Epithelial cell of prostate (primary cell): ENCODE results near the gene RAB28.

DNA sequence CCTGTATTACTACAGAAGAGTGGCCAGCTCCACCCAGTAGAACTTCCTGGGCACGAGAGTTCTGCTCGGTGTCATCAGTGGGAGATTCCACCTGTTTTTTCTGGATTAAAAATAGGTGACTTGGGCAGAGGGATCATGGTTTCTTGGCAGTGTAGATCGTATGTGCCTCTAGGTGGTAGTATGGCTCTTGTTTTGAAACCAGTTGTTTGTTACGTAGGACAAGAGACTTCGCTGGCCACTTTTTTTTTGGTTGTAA lies 43.6 kb upstream of the WDR1 start:
- RRBS: no CpG with 5 or more reads among the region's 5 CpGs

GRCh38 chr4:10174216-10174724 lies 57.7 kb upstream of the WDR1 start:
- RRBS: no CpG with 5 or more reads among the region's 1 CpG

DNA sequence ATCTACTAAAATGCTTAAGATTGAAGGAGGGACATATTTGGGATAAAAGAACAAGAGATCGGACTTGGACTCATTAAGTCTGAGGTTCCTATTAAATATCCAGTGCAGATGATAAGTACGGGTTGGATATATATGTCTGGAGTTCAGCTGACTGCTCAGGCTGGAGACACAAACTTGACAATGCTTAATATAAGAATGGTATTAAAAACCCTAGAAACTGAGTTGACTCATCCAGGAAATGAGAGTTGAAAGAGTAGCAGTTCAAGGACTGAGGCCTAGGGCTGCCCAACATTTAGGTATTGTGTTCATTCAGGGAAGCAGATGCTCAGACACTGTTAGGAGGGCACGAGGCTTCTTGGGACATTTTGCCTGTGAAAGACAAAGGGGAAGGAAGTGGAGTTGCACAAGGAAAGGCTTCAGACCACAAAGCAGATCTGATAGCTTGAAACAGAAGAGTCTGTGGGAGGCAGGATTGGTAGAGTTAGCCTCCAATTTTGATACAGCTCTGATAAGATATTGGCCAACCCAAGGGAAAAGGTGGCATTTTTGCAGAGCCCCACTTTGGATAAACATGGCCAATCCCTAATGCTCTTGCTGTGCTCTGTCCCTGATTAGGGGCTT lies 52.0 kb upstream of the HS3ST1 start:
- RRBS: no CpG with 5 or more reads among the region's 3 CpGs

DNA sequence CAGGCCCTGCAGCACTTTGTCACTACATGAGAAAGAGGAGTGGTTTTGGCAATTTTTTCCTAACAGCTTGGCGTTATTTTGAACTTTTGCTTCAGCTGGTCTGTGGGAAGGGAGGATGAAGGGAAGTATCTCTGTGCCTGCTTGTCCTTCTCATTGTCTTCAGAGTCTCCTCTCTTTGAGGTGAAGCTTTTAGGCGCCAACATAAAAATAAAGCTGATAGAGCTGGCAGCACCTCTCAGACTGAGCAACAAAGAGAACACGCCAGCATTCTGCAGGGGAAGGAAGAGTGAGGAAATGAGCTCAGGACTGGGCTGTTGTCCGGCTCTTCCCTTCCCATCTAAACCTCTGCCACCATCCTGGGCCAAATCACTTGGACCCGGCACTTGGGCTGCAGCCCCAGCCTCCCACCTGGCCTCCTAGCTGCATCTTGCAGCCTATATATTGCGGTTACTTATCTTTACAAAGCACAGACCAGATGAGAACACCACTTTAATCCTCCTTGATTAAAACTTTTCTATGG lies 476.3 kb upstream of the HS3ST1 start:
- RRBS: no CpG with 5 or more reads among the region's 6 CpGs

DNA sequence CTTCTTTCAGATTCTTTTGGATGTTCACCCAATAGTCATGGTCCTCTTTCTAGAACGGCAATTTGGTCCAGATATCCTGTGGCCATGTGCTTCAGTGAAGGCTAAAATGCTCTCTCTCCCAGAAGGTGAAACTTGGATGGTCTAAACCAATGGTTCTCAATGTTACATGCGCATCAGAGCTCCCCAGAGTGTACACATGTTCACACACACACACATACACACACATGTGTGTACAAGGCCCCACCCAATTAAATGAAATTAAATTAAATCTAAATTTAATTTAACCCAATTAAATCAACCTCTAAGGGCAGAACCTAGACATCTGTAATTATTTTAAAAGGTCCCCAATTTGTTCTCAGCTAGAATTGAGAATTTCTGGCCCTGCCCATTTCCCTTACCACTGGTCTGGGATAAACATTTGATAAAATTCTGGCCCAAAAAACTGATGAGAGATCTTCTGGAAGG lies 127.3 kb downstream of the RAB28 start:
- RRBS: no CpG with 5 or more reads among the region's 2 CpGs

DNA sequence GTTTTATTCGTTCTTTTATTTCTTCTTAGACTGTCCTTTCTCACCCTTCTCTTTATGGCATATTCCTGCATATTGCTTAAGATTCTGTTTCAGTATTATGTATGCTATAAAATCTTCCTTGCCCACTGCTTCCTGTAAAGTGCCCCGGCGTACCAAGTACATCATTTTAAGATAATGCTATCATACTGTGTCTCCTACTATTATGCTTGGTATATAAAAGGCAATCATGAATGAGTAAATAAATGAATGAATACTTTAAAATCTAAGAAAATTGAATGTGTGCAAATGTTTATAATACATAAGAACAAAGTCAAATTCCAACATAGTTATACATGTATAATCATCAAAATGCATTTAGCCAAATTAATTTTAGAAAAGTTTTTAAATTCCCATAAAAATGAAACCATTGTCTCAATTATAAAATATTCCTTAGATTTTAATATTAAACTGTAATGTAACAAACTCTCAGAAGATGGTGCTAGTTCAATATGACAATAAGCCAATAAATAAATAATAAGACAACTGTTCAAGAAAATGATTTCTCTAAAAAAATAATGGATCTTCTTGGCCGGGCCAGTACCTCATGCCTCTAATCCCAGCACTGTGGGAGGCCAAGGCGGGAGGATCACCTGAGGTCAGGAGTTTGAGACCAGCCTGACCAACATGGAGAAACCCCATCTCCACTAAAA lies 80.5 kb downstream of the RAB28 start:
- RRBS: no CpG with 5 or more reads among the region's 5 CpGs

GRCh38 chr4:13459569-13460084 lies 24.5 kb downstream of the RAB28 start:
- RRBS: no CpG with 5 or more reads among the region's 3 CpGs

DNA sequence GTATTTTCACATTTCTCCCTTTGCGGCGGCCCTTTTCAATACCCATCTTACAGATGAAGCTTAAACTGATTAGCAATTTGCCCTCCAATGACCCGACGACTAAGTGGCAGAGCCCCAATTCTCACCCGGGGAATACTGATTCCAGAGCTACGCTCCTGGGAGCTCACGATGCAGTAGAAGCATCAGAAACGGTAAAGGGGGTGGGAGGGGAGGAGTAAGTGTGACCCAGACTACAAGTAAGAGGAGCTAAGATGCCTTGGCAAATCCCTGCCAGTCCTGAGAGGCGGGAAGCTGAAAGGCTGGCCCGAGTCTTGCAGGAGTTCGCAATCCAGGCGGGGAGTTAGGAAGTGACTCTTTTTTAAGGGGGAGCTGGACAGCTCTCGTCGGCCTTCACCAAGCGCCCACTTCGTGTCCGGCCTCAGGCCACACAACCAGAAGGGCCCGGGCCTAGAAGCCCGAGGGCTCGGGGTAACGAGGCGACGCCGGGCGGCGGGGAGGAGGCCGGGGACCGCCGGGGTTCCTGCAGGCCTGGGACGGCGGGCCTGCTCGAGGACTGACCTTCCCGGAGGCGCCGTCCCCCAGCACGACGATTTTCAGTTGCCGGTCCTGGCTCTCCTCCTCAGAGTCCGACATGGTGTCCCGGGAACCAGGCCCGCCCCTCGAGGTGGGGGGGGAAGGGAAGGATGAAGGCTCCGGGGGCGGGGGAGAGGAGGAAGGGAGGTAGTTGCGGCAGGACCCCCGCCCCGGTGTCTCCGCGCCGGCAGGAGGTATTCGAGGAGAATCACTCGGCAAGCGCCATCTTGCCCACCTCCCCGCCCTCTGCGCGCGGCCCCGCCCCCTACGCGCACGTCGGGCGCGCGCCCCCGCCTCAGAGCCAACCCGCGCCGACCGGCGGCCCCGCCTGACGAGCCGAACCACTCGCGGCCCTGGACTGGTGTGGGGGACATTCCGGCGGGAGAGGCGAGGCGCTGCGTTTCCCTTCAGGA lies at the start of gene RAB28:
Gene RAB28, minus strand, starts transcription at position 823 of the 986 bp plus-strand sequence.
- RRBS: 1% methylated on average over 29 of the region's 81 CpGs

DNA sequence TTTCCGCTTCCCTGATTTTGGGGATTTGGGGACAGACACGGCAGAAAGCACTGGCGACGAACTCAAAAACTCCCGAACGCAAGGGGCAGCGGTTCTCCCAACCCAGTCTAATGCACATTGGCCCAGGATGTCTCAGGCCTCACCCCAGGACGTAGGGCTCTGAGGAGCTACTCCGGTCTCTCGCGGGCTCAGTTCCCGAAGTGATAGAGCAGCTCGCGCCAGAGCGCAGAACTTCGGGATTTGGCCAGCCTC lies 792 bp downstream of the NKX3-2 start:
- RRBS: no CpG with 5 or more reads among the region's 16 CpGs

DNA sequence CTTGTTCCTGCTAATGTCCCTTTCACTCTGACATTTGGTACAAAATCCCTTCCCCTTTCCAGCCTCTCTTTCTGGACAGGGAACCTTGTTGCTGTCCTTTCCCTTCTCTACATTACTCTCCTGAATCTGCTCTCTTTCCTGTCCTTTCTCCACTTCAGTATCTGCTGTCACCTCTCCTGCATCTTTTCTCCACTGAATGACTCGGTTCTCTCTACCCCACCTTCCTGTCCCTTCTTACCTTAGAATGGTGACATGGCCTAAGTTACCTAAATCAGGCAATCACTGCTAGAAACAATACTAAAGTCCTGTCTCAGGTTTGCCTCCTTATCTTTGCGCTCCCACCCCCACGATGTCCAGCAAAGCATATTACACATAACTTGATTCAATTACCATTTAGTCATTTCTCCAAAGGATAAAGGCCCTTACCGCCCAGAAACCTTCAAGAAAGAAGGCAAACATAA lies 946 bp downstream of the BOD1L1 start:
- RRBS: no CpG with 5 or more reads among the region's 4 CpGs

- RRBS: no CpG with 5 or more reads among the region's 2 CpGs
Measured at GRCh38 chr4:13907332-13907869, 279.9 kb upstream of the BOD1L1 start.

DNA sequence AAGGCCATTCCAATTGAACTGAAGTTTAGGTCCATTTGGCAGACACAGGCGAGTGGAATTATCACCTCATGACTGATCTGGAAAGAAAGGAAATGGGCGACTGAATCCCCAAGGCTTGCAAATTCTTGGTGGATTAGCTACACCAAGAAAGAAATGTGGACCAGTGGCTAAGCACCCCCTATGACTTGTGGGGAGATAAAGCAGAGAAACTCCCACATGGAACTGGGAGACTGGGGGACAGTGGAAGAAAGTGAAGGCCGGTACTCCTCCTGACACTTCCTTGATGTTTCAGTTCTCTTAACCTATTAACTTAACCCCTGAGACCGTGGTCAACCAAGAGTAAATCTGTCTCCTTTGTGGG lies 402.9 kb upstream of the BOD1L1 start:
- RRBS: no CpG with 5 or more reads among the region's 4 CpGs

DNA sequence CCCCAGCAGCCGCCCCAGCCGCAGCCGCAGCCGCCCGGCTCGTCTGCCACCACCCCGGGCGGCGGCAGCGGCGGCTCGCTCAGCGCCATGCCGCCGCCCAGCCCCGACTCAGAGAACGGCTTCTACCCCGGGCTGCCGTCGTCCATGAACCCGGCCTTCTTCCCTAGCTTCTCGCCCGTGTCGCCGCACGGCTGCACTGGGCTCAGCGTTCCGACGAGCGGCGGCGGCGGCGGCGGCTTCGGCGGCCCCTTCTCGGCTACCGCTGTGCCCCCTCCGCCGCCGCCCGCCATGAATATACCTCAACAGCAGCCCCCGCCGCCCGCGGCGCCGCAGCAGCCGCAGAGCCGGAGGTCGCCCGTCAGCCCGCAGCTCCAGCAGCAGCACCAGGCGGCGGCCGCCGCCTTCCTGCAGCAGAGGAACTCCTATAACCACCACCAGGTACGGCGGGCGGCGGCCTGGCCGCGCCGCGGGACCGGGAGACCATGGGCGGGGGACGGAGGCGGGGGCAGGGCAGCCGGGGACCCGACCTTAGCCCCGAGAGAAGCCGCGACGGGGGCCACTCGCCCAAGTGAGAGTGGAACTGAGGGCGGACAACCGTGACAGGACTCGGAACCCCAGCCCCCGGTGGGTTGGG lies 1.7 kb downstream of the CPEB2 start:
- RRBS: under 1% methylated on average over 23 of the region's 81 CpGs

- RRBS: no CpG with 5 or more reads among the region's 8 CpGs
Measured at GRCh38 chr4:15007008-15007840, 4.9 kb downstream of the CPEB2 start.

DNA sequence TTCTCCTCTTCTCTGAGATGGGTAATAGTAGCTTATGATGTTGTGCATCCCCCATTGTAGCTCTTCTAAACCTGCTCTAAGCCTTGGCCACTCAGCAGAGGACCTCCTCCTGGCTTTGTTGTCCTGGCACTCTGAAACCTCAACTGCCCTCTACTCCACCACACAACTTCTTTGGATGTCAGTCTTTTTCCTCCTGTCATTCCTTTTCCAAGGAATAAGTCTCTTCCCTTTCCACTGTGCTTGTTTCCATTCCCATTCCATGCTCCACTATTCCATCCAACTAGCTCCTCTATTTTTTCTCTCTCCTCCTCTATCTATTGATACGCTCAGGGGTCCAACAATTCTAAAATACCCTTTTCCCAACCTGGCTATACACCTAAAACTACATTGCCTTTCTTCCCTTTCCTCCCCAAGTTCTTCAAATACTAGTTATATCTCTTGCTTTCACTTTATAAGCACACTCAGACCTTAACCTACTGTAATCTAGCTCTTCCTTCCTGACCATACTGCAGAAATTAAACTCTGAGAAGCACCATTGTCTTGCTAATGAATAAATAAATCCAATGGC lies 63.2 kb downstream of the FBXL5 start:
- RRBS: no CpG with 5 or more reads among the region's 1 CpG

GRCh38 chr4:15665804-15666281 lies 10.7 kb upstream of the FBXL5 start:
- RRBS: no CpG with 5 or more reads among the region's 2 CpGs

DNA sequence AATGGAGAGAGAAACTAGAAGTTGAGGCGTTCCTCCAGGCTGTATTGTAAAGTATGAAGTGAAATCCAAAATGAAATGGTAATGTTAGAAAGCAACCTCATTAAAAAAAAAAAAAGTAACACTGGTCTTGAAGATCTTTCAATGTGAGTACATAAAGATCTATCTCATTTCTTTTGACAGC lies 1.5 kb downstream of the CD38 start:
- RRBS: no CpG with 5 or more reads among the region's 1 CpG

DNA sequence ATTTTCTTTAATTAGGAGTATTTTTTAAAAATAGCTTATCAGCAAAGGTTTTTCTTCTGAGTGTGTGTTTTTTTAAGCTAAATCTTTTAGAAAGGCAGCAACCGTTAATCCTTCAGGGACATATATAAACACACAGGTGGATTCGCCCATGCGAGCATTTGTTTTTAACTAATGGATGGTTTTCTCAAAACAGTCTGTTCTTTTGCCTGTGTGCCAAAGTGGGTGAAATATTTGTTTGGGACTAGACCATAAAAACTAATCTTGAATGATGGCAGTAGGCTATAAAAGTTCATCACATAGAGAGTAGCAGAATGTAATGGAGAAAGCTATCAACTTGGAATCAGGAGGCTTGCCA lies 7.3 kb upstream of the TAPT1 start:
- RRBS: no CpG with 5 or more reads among the region's 3 CpGs